Testis (tissue), 5 donors: ENCODE results near the gene GMEB1.

GRCh38 chr1:27727322-27727608 lies 1.5 kb downstream of the FAM76A start:
- PRO-cap, 3 experiments: no peak in any of the 3 experiments
- RAMPAGE, long total RNA, 2 experiments: no peak in any of the 2 experiments
- RRBS: no CpG with 5 or more reads among the region's 2 CpGs

DNA sequence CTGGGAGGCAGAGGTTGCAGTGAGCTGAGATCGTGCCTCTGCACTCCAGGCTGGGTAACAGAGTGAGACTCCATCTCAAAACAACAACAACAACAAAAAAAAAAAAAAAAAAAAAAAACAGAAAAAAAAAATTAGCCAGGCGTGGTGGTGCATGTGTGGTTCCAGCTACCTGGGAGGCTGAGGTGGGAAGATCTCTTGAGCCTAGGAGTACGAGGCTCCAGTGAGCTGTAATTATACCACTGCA lies 11.9 kb downstream of the FAM76A start:
- PRO-cap, 3 experiments: no peak in any of the 3 experiments
- RAMPAGE, long total RNA, 2 experiments: no peak in any of the 2 experiments
- RRBS: no CpG with 5 or more reads among the region's 3 CpGs

DNA sequence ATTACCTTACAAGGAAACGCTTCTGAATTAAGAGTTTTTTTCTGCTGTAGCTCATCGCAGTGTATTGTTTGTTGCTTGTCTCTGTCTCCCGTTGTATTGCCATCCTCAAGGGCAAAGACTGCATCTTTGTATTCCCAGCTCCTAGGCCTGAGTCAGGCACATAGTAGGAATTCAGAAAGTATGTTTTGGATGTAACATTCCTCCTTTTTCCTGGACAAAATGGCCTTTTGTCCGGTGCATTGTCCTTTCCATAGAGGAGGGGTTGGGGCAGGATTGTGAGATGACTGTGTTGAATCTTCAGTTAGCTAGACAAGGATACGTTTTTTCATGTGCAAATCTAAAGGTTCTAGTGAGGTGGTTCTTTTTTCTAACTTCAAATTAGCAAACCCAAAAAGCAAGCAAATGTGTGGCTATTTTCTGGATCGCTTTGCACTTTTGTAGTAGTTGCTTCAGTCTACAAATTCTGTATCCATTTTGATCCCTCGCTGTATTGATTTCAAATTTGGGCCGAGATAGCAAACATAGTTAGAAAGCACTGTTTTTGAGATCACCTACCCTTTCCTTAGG lies 1.0 kb downstream of the PPP1R8 start:
- PRO-cap, 3 experiments: no peak in any of the 3 experiments
- RAMPAGE, long total RNA, 2 experiments: no peak in any of the 2 experiments
- RRBS: no CpG with 5 or more reads among the region's 8 CpGs

DNA sequence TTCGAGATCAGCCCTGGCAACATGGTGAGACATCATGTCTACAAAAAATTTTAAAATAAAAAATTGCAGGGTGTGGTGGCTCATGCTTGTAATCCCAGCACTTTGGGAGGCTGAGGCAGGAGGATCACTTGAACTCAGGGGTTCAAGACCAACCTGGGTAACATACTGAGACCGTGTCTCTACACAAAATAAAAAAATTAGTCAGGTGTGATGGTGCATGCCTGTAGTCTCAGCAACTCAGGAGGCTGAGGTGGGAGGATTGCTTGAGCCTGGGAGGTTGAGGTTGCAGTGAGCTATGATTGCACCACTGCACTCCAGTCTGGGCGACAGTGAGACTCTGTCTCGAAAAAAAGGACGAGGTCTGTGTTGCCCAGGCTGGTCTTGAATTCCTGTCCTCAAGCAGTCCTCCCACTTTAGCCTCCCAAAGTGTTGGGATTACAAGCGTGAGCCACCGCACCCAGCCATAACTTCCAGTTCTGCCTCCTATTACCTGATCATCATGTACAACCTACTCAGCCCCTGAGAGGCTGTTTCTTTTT lies 2.2 kb downstream of the THEMIS2 start:
- PRO-cap, 3 experiments: no peak in any of the 3 experiments
- RAMPAGE, long total RNA, 2 experiments: no peak in any of the 2 experiments
- RRBS: no CpG with 5 or more reads among the region's 7 CpGs

GRCh38 chr1:27879055-27879585 lies 6.8 kb downstream of the THEMIS2 start:
- PRO-cap, 3 experiments: no peak in any of the 3 experiments
- RAMPAGE, long total RNA, 2 experiments: no peak in any of the 2 experiments
- RRBS: no CpG with 5 or more reads among the region's 8 CpGs

DNA sequence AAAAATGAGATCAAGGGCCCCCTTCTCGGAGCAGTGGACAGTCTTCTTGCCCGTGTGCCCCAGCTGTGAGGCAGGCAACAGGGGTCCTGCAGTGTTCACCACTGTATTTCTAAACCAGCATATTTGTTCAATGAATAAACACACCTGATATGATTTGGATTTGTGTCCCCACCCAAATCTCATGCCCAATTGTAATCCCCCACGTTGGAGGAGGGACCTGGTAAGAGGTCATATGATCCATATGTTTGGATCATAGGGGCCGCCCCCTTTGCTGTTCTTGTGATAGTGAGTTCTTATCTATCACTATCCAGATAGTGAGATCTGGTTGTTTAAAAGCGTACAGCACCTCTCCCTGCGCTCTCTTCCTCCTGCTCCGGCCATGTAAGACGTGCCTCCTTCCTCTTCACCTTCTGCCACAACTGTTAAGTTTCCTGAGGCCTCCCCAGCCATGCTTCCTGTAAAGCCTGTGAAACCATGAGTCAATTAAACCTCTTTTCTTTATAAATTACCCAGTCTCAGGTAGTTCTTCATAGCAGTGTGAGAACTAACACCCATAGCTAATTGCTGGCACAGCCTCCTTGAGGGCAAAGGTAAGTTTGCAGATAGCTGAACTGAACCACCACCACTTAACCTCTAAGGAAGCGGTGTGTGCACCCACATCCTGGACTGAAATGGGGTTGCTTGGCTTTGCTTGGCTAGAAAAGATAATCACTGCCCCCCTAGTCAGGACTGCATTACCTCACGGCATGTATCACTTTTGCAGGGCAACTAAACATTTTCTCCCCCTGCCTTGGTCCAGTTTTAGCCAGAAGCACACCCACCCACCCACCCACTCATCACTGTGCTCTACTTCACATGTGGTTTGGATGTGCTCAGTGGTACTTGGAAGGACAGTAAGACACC lies 22.9 kb upstream of the PTAFR start:
- PRO-cap, 3 experiments: no peak in any of the 3 experiments
- RAMPAGE, long total RNA, 2 experiments: no peak in any of the 2 experiments
- RRBS: no CpG with 5 or more reads among the region's 10 CpGs

- PRO-cap, 3 experiments: no peak in any of the 3 experiments
- RAMPAGE, long total RNA, 2 experiments: no peak in any of the 2 experiments
- RRBS: no CpG with 5 or more reads among the region's 8 CpGs
Measured at GRCh38 chr1:28236848-28237523, 1.1 kb downstream of the ATP5IF1 start.

- PRO-cap, 3 experiments: no peak in any of the 3 experiments
- RAMPAGE, long total RNA, 2 experiments: no peak in any of the 2 experiments
- RRBS: no CpG with 5 or more reads among the region's 3 CpGs
Measured at GRCh38 chr1:28631333-28631612, 11.6 kb downstream of the TAF12 start.

- PRO-cap, 3 experiments: peak in 3 of 3 experiments; most common plus-strand start chr1:28668784 (in 2); most common minus-strand start chr1:28668730 (in 3)
- RAMPAGE, long total RNA, 2 experiments: start-site peak on the plus strand in 1 of 2 experiments, at chr1:28668749-28668830 at its widest, 270 reads per replicate
- RRBS: 2% methylated on average over 26 of the region's 100 CpGs
Measured at GRCh38 chr1:28668529-28669308, at the start of gene GMEB1. GMEB1 (plus strand) TSS chr1:28668784.

DNA sequence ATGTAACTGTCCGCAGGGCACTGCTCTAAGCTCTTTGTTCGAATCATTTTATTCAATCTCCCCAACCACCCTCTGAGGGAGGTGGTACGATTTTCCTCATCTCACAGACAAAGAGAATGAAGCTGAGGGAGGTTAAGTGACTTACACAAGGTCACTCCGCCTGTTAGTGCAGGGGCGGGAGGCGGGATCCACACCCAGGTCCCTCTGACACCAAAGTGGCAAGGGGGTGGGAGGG lies 313 bp upstream of the OPRD1 start:
- PRO-cap, 3 experiments: no peak in any of the 3 experiments
- RAMPAGE, long total RNA, 2 experiments: no peak in any of the 2 experiments
- RRBS: no CpG with 5 or more reads among the region's 6 CpGs

DNA sequence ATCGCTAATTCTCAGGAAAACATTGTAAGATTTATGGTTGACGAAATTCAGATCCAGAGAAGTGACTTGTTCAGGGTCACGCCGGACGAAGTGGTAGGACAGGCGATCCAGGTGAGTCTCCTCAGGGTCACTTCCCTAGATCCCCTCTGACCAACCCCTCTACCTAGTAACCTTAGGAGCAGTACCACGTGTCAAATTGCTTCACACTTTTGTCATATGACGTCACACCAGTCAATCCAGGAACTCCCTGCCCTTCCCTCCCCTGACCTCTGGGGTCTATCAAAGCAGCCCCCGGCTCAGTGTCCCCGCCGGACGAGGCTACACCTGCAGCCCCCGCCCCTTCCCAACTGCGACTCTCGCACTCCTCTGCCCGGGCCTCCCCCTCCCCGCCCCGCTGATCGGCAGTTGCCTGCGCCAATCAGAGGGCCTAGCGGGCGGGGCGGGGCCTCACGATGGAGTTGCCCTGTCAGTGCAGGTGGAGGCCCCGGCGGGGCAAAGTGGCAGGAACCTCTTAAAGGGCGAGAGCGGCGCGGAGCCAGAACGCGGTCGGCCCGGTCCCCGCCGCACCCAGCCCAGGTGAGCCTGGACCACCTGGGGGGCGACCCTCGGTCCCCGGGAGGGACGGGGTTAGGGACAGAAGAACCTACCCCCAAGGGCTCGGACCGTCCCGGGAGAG lies 27.6 kb upstream of the EPB41 start:
- PRO-cap, 3 experiments: peak in 3 of 3 experiments; most common plus-strand start position 466 of the sequence (in 2); most common minus-strand start position 396 of the sequence (in 2)
- RAMPAGE, long total RNA, 2 experiments: start-site peak on the plus strand in 2 of 2 experiments, centred at positions 503 to 506 of the sequence, 471 to 506 reads per replicate
- RRBS: 2% methylated on average over 25 of the region's 43 CpGs

DNA sequence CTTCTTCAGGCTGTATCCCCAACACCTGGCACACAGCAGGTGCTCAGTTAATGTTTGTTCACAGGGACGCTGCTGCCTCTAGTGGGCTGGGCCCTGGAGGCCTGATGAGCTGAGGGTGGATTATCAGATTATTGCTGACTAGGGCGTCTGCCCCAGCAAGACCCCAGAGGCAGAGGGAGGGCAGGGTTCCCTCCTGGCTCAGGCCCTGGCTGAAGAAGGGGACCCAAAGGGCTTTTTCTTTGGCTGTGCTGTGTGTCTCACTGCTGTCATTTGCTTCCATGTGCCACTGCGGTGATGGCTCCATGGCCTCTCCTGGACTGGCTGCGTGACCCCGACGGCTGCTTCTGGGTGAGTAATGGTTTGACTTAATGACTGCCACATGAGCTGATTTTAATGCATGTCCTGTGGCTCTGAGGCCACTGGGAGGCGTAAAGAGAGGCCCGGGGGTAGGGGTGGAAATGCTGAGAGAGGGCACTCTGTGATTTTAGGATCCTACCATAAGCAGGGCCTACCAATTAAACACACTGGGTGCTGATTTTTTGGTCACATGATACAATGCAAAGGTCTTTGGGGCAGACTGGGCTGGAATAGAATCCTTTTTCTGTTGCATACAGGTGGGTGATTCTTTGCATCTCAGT lies 20.8 kb upstream of the EPB41 start:
- PRO-cap, 3 experiments: no peak in any of the 3 experiments
- RAMPAGE, long total RNA, 2 experiments: no peak in any of the 2 experiments
- RRBS: no CpG with 5 or more reads among the region's 8 CpGs

- PRO-cap, 3 experiments: peak in 3 of 3 experiments; most common plus-strand start chr1:29122037 (in 3); most common minus-strand start chr1:29122206 (in 2)
- RAMPAGE, long total RNA, 2 experiments: no peak in any of the 2 experiments
- RRBS: 1% methylated on average over 70 of the region's 92 CpGs
Measured at GRCh38 chr1:29121741-29122595, 1.7 kb downstream of the TMEM200B start.

DNA sequence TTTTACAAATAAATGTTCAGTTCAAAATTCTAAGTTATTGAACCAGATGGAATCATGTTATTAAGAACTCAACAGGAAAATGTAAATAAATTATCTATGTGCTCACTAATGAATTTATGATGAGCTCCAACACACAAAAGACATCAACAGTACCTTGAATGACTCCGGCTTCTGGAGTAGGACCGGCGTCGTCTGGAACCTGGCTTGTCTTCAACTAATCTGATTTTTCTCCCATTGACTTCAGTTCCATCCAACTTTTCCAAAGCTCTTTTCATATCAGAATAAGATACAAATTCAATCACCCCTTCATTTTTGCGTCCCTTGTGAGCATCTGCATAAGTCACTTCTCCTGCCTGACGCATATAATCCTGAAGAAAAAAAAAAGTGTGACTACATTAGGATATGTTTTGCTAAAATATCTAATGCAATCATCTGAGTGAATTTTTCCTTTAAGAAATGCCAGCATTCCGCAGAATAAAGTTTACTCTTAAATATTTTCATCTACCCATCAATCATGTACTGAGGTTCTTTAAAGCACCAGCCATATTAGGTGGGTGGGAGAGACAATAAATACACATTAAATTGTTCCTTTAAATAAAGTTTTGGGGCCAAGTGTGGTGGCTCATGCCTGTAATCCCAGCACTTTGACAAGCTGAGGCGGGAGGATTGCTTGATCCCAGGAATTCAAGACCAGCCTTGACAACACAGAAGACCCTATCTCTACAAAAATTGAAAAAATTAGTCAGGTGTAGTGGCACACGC lies 27.0 kb downstream of the SRSF4 start:
- PRO-cap, 3 experiments: no peak in any of the 3 experiments
- RAMPAGE, long total RNA, 2 experiments: no peak in any of the 2 experiments
- RRBS: no CpG with 5 or more reads among the region's 9 CpGs

DNA sequence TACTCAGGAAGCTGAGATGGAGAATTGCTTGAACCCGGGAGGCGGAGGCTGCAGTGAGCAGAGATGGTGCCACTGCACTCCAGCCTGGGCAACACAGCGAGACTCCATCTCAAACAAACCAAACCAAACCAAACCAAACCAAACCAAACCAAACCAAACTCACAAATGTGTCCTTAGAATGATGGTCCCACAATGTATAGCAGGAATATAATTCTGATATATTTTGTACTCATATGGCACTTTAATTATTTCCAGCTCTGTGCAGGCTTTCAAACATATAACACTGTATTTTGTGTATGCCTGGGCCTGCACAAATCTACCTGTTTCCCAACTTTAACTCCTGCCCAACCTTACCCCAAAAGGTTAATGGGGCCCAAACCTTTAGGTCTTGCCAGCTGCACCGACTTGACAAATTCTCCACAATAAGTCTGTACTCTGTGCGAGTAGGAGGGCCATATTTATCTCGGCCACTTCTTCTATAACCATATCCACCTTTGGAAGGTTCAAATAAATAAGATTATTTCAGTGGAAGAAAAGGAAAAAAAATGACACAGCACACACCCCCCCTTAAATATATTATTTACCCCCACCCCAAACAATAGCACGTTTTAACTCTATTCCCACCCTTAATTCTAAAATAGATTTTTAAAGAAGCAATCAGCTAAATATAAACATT lies 22.6 kb downstream of the SRSF4 start:
- PRO-cap, 3 experiments: no peak in any of the 3 experiments
- RAMPAGE, long total RNA, 2 experiments: no peak in any of the 2 experiments
- RRBS: no CpG with 5 or more reads among the region's 7 CpGs

DNA sequence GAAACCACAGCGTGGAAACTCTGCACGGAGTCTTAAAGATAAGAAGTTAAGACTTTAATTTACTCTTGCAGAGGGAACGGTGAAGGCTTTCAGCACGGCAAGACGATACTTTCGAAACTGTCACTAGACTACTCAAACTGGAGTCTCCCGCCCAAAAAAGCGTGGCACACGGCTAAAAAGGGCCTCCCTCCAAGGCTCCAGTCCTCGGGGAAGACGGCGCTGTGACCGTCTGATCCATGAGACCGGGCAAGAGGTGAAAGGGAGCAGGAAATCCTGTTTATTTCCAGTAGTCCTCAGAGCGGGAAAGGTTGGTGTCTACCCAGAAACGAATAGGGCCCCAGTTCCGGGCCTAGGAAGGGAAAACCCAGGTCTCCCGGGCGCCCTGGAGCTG lies 731 bp downstream of the SRSF4 start:
- PRO-cap, 3 experiments: no peak in any of the 3 experiments
- RAMPAGE, long total RNA, 2 experiments: no peak in any of the 2 experiments
- RRBS: 1% methylated on average over 3 of the region's 19 CpGs

DNA sequence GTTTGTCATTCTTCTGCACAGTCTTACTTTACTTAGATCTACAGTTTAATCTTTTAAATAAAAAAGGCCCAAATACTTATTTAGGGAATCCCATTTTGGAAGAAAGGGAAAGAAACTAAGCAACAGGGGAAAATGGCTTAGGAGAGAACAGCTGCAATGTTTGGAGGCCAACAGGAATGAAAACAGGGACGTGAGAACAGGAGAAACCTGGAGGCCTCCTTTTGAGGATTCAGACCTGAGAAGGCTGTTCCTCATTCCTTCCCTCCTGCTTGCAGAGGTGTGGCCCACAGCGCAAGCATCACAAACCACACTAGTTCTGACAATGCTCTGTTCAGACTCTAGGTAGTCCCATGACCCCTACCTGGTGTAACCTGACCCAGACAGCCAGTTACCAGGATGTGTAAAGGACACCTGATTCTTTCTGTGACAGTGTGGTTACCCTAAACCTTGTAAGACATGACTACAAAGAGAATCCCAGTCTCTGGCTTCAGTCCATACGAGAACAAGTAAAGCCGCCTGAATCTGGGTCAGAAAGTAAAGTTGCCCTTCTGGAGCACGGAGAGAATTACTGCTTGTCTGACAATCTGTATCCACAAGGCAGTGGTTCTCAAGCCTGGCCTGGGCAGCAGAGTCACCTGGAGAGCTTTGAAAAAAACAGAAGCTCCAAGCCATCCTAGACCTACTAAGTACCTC lies 3.2 kb downstream of the MECR start:
- PRO-cap, 3 experiments: no peak in any of the 3 experiments
- RAMPAGE, long total RNA, 2 experiments: no peak in any of the 2 experiments
- RRBS: no CpG with 5 or more reads among the region's 5 CpGs

- PRO-cap, 3 experiments: no peak in any of the 3 experiments
- RAMPAGE, long total RNA, 2 experiments: no peak in any of the 2 experiments
- RRBS: no CpG with 5 or more reads among the region's 7 CpGs
Measured at GRCh38 chr1:29271509-29272096, 35.3 kb downstream of the PTPRU start.

DNA sequence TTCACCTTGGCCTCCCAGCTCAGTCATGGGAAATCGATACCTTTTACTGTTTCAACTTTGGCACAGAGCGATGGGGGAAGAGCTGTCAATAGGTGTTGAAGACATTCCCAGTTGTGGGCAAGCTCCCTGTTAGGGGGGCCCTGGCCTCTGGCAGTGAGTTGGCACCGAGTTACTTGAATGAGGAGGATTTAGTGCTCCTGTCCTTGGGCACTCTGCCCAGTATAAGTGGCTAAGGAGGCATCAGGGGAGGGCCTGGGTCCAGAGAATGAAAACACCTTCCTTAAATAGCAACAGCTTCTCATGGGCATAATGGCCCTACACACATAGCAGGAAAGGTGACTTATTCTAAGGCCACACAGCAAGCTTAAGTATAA lies 664.4 kb downstream of the PTPRU start:
- PRO-cap, 3 experiments: no peak in any of the 3 experiments
- RAMPAGE, long total RNA, 2 experiments: no peak in any of the 2 experiments
- RRBS: no CpG with 5 or more reads among the region's 3 CpGs

DNA sequence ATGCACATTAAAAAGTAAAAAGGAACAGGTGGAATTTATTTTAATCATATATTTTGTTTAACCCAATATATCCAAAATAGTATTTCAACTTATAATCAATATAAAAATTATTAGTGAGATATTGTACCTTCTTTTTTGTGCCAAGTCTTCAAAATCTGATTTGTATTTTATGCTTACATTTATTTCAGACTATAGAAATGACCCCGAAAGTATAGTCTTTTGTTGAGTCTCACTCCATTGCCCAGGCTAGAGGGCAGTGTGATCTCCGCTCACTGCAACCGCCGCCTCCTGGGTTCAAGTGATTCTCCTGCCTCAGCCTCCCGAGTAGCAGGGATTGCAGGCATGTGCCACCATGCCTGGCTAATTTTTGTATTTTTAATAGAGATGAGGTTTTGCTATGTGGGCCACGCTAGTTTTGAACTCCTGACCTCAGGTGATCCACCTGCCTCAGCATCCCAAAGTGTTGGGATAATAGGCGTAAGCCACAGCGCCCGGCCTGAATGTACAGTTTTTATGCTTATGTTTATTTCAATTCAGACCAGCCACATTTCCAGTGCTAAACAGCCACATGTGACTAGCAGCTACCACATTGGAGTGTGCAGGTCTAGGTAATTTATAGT lies 674.6 kb downstream of the PTPRU start:
- PRO-cap, 3 experiments: no peak in any of the 3 experiments
- RAMPAGE, long total RNA, 2 experiments: no peak in any of the 2 experiments
- RRBS: no CpG with 5 or more reads among the region's 9 CpGs